Cardiac fibroblast (primary cell): ENCODE measurements around a stretch of chr9.

DNA sequence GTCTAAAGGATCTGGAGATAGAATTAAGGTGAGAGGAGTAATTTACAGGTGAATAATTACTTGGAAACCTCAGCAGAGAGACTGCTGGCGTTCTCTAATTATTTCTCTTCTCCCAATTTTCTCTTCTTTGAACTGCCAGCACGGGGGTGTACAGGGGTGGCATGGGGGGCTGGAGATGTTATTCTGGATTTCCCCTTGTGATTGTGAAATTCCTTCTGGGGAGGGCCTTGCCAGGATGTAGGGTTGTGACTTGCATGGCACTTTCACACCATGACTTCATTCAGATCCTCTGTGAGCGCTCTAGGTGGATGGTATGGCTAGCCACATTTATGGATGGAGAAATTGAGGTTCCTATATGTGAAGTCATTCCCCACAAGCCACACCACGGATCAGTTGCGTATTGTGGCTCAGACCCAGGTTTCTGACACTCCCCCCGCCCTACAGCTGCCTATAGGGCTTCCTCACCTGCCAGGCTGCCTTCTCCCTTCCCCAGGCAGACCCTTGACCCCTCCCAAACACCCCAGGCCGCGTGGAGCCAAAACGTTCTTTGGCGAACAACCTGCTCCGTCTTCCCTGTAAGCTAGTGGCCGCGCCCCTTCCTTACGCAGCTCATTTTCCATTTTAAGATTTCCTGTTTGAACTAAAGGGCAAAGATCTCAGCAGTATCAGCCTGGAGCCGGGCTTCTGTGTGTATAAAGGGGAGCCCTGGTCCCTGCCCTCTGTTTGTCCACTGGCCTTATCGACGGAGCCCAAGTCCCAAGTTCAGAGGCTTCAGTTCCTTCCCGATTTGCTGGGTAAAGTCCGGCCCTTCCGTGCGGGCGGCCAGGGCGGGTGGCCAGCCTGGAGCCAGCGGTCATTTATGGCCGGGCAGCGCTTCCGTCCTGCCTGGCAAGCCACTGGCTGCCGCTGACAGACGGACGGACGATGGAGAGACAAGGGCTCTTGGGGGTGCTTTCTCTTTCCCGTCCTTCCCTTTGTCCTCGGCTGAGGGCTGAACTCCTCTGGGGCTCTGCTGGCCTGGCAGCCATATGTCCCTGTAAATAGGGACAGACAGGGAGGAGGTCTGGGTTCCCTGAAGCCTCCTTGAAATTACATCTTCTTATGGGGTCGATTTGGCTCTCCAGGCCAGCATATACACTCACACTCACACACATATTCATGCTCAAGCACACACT, 97.9 kb upstream of the KLF4 start:
- RRBS = 27% methylated on average over 7 of the region's 34 CpGs

GRCh38 chr9:107711406-107712216, 222.0 kb upstream of the KLF4 start:
- RRBS = no CpG with 5 or more reads among the region's 10 CpGs

DNA sequence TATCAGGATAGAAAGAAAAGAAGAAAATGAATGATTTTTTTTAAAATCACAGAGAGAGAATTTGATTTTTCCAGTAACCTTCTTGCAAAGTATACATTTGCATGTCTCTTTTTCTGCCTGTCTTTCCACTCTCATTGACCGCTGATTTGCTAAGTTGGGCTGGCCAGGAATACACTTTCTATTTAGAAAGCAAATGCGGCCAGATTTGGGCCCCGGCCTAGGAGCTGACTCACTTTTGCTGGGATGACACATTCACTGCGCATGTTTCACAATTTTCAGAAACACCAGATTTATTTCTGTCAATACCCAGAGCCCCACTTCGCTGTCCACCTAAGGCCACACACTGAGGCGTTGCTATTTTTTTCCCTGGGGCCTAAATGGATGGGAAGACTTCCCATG, 261.1 kb upstream of the KLF4 start:
- RRBS = no CpG with 5 or more reads among the region's 6 CpGs

- RRBS = no CpG with 5 or more reads among the region's 4 CpGs
These were observed 493.2 kb upstream of the KLF4 start for GRCh38 chr9:107982600-107983307.

DNA sequence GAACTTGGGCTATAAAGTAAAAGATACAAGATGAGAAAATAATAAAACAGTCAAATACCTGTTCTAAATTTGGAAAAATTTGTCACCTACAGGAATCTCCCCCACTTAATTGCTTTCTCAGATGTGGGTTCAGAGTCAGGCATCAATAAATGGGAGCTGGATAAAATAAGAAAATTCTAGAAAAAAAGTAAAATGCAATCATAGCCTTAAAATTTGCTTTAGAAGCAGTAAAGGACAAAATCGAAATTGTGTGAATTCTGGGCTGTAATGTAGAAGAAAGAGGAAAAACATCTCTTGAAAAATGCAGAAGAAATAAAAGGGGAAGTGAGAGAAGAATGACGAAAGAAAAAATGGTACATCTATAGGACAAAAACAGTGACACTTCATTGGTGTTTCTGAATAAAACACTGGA, 642.4 kb downstream of the ACTL7B start:
- RRBS = no CpG with 5 or more reads among the region's 2 CpGs

DNA sequence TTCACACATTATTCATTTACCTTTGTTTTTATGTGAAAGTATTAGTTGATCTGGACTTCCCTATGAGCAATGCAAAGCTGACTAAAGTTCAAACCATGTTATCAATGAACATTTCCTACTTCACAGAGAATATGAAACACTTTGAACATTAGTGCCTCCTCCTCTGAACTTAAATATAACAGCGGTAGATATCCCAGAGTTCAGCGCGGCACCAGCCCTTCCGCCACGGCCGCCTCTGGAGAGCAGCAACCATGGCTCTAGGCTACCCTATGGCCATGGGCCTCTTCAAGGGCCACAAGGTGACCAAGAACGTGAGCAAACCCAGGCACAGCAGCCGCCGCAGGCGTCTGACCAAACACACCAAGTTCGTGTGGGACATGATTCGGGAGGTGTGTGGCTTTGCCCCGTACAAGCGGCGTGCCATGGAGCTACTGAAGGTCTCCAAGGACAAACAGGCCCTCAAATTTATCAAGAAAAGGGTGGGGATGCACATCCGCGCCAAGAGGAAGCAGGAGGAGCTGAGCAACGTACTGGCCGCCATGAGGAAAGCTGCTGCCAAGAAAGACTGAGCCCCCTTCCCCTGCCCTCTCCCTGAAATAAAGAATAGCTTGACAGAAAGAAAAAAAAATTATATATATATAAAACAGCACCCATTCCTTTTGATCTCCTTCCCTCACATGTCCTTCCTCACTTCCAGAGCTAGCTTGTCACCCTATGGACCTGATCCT, 229.0 kb downstream of the ACTL7B start:
- RRBS = no CpG with 5 or more reads among the region's 19 CpGs

GRCh38 chr9:109010577-109011265, 2.6 kb downstream of the CTNNAL1 start:
- RRBS = no CpG with 5 or more reads among the region's 2 CpGs

DNA sequence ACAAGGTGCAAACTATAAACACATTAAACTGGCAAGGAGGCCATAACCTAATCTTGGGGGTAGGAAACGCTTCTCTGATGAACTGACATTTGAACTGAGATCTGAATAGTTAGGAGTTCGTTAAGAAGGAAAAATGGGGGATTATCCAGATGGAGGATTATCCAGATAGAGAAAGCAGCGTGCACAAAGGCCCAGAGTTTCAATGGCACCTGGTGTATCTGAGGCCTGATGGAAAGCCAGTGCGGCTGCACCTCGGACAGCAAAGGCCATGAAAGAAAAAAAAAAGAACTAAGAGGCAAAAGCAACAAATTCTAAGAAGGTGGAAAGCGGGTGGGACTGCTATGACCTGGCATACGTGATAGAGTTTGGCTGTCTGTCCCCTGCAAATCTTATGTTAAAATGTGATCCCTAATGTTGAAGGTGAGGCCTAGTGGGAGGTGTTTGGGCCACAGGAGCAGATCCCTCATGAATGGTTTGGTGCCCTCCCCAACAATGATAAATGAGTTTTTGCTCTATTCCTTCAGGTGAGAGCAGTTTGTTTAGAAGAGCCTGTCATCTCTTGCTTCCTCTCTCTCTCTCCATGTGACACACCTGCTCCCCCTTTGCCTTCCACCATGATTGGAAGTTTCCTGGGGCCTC, 13.1 kb upstream of the CTNNAL1 start:
- RRBS = no CpG with 5 or more reads among the region's 7 CpGs

- RRBS = no CpG with 5 or more reads among the region's 9 CpGs
These were observed 44.6 kb downstream of the PTPN3 start for GRCh38 chr9:109453377-109454095.

GRCh38 chr9:109478267-109479193, 19.6 kb downstream of the PTPN3 start:
- RRBS = 95% methylated on average over 1 of the region's 14 CpGs

DNA sequence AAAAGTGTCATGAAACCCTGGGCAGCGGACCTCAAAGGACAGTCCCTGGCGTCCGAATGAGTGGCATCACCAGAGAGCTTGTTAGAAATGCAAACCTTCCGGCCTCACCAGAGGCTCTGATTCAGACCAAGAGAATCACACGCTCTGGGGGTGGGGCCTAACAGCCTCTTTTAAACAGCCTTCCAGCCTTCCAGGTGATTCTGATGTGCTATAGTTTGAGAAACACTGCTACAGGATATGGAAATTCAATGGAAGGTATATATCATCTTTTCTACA, 10.8 kb downstream of the PTPN3 start:
- RRBS = no CpG with 5 or more reads among the region's 5 CpGs

DNA sequence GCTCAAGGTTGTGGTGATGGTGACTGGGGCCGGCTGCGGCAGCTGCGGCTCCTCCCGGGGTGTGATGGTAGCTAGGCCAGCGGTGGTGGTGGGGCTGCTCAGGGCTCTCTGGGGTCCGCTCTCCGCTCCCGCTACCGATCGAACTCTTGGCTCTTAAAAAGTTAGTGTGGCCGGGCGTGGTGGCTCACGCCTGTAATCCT, 36.1 kb upstream of the PTPN3 start:
- RRBS = no CpG with 5 or more reads among the region's 13 CpGs

DNA sequence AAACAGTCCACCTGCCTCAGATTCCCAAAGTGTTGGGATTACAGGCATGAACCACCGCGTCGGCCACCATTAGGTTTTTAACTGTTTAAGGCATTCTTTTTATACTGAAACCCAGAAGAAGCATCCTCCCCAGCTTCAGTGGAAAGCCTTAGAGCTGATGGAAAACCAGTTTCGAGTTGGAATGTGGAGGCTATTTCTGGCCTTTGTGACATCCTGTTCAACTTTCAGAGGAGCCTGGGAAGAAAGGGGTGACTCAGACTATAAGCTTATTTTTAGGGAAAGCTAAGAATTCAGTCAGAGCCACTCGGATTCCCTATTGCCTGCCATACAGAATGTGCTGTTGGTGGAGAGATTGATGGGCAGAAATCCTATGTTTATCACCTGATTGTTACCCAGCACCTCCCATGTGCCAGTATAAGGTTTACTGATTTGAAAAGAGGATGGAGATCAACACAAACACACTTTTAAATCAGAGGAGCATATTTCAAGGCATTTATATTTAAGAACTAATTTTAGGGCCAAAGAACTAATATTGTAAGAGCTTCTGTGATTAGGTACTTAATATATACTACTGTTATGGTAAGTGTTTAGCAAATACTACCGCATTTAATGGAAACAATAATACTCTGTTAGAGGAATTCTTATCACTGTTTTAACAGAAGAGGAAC, 19.9 kb downstream of the PALM2AKAP2 start:
- RRBS = no CpG with 5 or more reads among the region's 6 CpGs

DNA sequence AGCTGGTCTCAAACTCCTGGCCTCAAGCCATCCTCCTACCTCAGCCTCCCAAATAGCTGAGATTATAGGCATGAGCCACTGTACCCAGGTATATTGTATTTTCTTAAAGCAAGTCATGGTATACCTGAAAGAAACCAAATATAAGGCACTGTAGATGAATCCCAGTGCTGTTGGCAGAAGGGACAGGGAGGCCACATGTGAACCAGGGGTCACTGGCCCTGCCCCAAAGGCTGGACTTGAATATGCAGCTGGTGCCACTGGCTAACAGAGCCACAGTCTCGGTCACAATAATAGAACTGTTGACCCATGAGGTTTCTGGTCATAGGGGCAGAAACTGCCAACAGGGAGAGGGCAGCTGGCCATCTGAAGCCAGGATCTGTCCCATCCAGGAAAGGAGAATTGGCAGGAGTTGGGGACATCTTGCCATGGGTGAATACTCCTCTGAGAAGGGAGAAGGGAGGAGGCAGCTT, 31.8 kb downstream of the PALM2AKAP2 start:
- RRBS = no CpG with 5 or more reads among the region's 1 CpG

DNA sequence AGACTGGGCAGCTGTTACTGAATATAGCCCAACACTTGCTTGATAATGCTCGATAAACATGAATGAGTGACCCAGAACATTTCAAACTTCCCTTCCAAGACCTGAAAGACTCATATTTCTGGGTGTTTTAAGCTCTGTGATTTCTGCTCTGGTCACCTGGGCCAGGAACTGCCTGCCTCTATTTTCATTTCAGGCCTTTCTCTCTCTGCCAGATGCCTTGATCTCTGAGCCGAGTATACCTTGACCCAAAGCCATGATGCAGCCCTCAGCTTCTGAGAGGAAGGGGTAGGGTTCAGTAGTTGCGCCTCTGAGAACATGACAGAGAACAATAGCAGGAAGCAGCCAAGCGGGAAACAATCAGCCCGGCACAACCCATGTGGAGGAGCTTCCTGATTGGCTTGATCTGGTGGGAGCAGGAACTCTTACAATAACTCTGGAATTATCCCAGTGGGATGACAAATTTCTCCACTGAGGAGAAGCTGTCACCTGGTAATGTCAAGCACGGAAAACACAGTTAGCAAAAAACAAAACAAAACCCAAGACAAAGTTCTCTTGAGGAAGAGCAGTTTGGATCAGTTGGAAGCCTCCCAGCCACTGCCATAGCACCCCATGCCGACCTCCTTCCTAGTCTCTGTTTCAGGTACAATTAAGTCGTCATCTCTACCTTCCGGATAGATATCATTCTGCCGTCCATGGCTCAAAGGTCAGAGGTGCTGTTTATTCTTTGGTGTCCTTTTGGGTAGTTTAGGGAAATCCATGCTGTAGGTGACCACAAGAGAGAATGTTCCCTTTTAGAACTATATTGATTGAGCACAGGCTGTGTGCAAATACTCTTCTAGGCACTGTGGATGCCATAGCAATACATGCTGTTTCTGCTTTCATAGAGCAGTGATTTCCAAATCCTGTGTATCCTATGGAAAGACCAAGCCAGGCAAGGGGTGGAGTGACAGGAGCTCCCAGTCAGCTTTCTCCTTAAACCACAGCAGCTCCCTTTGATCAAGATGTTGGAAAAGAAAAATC, 127.6 kb downstream of the PALM2AKAP2 start:
- RRBS = no CpG with 5 or more reads among the region's 10 CpGs

DNA sequence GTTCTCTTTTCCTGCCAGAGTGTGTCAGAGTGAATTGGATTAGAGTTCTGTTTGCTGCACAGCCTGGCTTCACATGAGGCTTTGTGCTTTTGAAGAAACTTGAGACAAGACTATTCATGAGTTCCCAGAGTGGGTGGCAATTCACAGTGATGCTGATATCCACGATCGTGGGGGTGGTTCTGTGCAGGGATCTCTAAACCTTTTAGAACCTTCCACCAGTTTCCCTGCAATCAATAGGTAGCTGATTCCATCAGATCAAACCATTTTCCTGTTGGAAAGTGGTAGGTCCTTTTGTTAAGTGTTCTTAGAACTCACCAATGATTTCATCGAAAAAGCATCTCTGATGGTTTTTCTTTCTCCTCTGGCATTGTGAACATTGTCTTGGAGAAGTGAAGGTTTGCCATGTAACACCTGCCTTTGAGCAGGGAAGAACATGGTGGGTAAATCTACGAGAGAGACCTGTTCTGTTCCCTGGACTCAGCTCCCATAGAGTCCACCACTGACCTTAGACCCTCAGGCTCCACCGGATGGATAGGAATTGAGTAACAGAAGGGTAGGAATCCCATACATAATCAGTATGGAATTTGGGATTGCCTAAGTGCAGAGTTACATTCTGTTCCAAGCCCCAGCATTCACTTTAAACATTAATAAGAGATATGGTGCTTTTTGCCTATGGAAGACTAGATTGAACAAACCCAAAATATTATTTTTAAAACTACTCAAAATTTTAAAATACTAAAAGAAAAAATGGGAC, 92.2 kb downstream of the C9orf152 start:
- RRBS = no CpG with 5 or more reads among the region's 5 CpGs

DNA sequence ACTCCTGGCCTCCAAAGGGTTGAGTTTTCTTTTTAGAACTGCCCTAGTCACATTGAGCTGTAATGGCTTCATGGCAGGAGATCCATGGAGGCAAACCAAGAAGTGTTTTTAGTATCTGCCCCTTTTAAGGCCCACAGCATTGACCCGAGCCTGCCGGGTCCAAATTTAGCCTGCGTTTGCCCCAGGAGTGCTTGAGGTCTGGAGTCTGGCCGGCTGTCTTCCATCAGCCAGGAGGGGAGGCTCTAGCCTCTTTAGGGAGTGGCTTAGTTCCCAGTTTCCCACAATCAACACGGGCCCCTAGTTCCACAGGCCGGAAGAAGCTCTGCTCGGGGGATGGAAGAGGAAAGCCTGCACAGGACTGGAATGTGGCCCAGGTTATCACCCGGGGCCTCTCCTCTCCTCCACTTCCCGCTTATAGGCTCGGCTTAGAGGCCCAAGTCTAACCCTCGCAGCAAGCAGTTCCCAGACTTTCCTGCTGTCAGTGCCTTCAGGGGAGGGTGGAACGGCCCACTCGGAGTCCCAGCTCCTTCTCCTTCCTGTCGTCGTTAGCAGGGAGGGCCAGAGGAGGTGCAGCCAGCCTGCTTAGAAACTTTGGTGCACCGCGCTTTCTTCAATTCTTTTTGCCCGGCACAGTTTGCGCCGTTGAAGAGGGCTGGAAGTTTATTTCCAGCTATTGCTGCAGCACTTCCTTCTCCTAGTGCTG, 80.7 kb downstream of the C9orf152 start:
- RRBS = 3% methylated on average over 7 of the region's 20 CpGs

- RRBS = no CpG with 5 or more reads among the region's 19 CpGs
These were observed 69.9 kb downstream of the C9orf152 start for GRCh38 chr9:110137637-110138818.

DNA sequence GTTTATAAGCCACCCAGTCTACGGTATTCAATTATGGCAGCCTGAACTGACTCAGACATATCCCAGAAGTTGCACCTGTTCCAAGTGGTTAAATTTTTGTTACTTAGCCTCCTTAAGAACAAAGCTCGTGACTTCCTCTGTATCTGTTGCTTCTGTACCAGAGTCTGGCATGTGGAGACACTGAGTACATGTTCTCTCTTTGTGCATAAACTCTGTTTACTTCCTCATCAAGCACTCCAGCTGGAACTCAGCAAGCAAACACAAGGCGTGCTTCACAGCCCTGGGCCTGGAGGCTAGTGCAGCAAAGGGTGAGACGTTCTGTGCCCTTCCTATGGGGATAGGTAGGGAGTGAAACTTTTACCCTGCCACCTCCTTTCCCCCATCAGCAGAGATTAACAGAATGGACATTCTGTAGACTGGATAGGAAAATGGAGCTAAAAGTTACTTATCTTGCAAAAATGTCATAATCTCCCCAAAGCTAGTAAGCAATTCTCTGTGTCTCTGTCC, 18.9 kb downstream of the C9orf152 start:
- RRBS = no CpG with 5 or more reads among the region's 4 CpGs

DNA sequence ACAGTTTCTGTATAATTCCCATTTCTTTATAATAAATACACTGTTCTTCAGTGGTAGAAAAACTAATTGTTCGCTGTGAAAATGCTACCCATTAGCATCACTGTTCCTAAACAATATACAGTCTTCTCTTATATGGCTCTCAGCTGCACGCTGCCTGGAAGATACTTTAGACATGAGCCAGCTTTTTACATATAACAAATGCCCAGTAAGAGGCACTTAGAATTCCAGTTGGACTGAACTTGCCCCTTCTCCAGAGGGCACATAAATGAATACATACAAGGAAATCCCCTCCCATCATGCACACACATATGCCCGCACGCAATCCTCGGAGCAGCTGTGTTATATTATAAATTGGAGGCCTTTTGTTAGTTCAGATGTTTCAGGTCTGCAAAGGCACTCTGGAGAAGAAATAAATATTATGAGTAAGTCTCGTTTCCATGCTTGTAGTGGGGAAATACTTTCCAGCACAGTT, 17.7 kb upstream of the MUSK start:
- RRBS = no CpG with 5 or more reads among the region's 6 CpGs